NB4 (cell line): ENCODE measurements around the gene TTC23.

DNA sequence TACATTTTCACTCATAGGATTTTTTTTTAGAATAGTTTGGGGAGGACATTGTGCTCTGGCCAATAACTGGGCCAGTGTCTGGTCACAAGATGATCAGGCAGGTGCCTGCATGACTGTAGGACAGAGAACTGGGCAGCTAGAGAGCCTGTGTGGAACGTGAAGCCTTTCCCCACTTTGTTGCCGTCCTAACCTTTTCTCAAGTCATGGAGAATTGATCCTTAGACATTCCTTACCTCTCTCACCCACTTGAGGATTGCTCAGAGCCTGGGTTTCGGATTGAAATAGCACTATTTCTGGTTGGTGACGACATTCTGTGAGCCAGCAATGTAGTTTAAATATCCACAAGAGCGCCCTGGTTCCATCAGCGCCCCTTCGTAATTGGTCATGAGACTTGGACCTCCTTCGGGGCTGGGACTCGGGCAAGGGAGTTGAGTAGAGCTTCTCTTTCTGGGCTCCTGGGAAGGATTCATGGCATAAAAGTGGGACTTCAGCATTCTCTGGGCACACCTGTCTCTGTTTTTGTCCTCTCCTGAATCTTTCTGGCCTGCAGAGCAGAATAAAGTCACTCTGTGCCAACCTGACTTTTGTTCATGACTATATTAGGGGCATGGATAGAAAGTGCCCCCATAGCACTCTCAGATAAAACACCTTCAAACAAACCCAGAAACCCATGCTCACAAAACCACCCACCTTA lies 138.5 kb downstream of the IGF1R start:
- RRBS: no CpG with 5 or more reads among the region's 9 CpGs

- RRBS: 0% methylated on average over 1 of the region's 9 CpGs
These were observed 139.8 kb downstream of the IGF1R start for GRCh38 chr15:98787989-98788785.

- RRBS: no CpG with 5 or more reads among the region's 9 CpGs
These were observed 152.2 kb downstream of the IGF1R start for GRCh38 chr15:98800396-98800981.

DNA sequence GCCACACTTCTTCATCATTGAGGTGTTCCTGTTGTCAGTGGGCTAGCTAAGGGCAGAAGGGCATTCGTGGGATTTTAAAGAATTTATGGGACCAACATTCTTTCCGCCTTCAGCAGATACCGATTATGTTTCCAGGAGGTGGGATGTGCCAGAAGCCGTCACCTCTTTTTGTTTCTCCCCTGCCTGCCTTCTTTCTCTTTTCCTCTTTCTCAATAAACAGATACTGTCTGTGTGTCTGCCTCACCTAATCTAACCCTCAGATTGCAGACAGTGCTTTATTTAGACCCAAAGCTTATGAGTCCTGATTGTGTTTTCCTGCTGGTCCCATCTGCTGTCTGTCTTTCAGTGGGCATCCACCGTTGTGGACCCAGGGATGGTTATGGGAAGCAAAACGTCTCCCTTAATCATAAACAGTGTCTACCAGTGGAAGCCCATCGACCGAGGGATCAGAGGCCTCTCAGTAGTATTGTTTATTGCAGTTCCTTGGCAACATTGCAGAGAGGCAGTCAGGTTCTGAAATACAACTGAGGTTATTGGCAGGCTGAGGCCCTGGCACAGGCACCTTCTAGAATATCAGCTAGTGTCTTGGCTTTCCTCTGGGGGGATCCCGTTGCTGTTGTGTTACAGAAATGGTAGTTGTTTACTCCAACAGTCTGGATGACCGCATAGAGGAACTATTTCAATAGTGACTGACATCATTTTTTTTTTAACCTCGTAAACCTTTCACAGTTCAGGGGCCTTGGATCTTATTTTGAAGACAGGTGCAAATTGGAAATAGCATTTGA lies 64.2 kb downstream of the PGPEP1L start:
- RRBS: no CpG with 5 or more reads among the region's 11 CpGs

DNA sequence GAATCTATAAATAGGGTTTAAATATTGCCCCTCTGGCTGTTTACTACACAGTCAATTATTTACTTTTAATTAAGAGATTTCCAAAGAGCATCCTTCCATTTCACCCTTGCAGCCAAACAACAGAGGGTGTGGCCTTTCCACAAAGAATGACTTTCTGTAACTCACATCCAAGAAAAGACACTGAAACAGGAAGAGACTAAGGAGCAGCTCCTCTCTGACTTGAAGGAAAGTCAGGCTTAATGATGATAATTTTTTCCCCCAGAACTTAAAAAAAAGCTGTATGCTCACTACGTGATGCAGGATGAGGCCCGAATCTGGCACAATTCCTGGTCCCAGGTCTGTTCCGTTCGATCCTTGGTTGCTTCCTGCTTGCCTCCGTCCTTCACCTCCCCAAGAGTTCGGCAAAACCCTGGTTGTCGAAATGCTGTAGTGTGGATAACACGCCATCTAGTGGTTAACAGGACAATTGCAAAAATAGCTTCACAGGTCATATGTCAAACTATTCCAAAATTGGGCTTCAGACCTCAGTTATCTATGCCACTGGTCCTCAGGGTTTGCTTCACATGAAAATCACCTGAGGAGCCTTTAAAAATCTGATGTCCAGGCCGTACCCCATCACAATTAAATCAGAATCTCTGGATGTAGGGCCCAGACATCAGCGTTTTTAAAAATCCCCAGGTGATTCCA lies 28.3 kb upstream of the SYNM start:
- RRBS: no CpG with 5 or more reads among the region's 10 CpGs

DNA sequence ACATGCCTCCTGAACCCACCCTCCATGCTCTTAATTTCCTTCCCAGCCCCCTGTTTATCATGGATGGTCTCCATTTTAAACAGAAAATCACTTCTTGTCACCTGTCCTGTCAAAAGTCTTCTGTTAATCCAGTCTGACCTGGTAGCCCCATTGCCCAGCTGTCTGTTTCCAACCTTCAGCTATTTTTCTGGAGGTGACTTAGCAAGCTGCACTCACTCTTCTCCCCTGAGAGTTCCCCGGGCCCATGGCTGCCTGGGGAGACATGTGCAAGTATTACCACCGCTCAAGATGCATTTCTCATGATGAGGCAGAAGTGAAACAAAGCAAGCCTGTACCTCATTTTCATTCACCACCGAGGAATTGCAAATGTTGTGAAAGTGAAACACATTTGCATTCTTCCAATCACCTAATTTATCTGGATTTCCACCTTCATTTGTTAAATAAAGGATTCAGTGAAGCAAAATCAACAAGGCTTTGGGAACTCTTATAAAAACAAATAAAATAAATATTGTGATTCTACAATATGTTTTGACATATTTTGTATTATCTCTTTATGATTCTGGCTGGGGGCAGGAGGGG lies 14.5 kb upstream of the SYNM start:
- RRBS: no CpG with 5 or more reads among the region's 3 CpGs

- RRBS: no CpG with 5 or more reads among the region's 8 CpGs
These were observed 51.1 kb downstream of the SYNM start for GRCh38 chr15:99155911-99156387.

DNA sequence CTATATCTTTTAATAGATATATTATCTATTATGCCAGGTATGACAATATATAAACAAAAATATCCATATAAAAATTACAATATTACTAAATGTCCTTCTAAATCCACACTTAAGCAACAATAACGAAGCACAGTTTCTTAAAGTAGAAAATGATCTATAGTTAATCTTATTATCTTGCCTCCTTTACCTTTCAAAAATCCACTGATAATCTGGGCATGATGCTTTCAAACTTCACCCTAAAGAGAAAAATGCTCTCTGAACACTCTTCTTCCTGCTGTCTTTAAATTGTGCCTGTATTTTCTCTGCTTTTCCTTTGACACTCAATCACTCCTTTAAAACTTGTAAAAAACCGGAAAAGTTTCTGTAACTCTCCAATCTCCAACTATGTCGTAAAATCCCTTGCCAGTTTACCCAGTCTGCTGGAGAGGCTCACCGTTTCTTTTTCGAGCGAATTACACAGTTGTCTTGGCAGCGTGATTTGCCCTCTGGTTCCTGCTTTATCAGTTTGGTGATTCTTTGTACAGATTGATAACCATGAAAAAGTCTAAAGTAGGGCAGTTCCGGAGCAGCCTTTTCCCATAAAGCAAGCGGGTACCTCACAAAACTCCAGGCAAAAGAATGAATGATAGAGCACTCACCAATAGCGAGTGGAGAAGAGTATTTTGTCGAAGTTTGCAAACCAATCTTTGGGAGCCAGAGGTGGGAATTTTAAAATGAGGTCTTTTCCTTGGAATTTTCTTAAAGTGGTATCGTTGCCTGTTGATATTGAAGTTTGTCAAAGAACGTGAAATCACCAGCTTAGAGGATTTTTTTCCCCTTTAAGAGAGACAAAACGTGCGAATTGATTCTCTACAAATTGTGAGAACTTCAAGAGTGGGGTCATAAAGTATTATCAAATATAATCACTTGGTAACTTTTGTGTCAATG lies at the start of gene TTC23:
TTC23 (minus strand) TSS at position 598 of the 927 bp plus-strand sequence.
- RRBS: no CpG with 5 or more reads among the region's 15 CpGs

- RRBS: no CpG with 5 or more reads among the region's 11 CpGs
These were observed 132.4 kb upstream of the MEF2A start for GRCh38 chr15:99433336-99433800.

- RRBS: no CpG with 5 or more reads among the region's 4 CpGs
These were observed 123.6 kb upstream of the MEF2A start for GRCh38 chr15:99442134-99442688.

GRCh38 chr15:99452625-99453352 lies 113.0 kb upstream of the MEF2A start:
- RRBS: 95% methylated on average over 7 of the region's 19 CpGs

- RRBS: no CpG with 5 or more reads among the region's 3 CpGs
These were observed 19.1 kb upstream of the MEF2A start for GRCh38 chr15:99546713-99547144.

GRCh38 chr15:99592073-99592941 lies 26.5 kb downstream of the MEF2A start:
- RRBS: no CpG with 5 or more reads among the region's 7 CpGs

GRCh38 chr15:99915889-99916363 lies 182.7 kb upstream of the LYSMD4 start:
- RRBS: no CpG with 5 or more reads among the region's 9 CpGs

DNA sequence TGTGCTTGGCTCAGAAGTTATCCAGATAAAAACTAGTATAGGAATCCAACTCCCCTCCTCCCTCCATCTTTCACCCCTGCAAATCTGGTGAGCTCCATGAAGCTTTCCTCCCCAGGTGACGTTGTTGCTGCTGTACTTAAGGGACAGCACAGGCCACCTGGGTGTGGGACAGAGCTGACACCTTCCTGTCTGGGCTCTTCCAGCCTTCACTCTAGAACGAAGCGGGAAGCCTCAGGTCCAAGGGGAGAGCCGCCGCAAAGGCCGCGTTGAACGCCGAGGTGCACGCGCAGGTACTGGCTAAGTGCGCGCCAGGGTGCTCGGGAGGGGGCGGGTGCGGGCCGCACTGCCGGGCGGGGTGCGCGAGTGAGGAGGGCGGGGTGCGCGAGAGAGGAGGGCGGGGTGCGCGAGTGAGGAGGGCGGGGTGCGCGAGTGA lies 192.8 kb upstream of the LYSMD4 start:
- RRBS: no CpG with 5 or more reads among the region's 30 CpGs

- RRBS: no CpG with 5 or more reads among the region's 2 CpGs
These were observed 253.1 kb upstream of the LYSMD4 start for GRCh38 chr15:99986303-99986735.

DNA sequence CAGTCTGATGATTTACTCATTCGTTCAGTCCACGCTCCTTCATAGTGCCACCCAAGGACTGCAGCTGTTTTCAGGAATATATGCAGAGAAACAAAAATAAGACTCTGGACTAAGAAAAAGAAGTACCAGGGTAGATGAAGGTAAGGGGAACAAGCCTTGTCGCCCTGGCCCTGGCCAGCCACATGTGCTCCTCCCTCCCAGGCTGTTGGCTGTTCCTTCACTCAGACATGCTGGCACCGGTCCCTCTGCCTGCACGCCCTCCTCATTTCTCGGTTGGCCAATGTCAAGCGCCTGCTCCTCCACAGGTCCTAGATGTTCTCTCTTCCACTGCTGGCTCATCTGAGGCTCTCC lies 288.4 kb upstream of the LYSMD4 start:
- RRBS: no CpG with 5 or more reads among the region's 7 CpGs

GRCh38 chr15:100110738-100111591 lies 230.8 kb downstream of the ADAMTS17 start:
- RRBS: no CpG with 5 or more reads among the region's 16 CpGs

GRCh38 chr15:100349546-100350523 lies 8.1 kb upstream of the ADAMTS17 start:
- RRBS: 1% methylated on average over 18 of the region's 57 CpGs

DNA sequence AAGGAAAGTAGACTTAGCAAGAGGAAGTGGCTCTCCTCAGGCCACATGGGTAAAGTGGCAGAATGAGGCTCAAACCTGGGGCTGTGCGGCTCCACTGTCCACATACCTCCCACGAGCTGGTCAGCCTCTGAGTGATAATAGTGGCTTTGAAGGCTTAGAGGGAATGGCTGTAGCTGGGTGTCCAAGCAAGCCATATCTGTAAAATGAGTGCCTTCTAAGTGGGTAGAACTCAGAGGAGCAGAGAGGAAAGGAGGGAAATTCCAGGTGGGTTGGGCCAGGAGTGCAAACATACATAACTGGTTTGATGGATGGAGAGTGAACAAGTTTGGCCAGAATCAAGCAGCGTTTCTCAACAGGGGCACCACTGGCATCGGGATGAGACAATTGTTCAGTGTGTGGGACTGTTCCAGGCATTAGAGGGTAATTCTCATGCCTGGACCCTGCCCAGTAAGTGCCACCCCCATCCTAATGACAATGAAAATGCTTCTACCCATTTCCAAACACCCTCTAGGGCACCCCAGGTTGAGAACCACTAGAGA lies 91.1 kb downstream of the ASB7 start:
- RRBS: no CpG with 5 or more reads among the region's 4 CpGs